ENCODE measurements around the genes CELA2A and CLCNKA.

GRCh38 chr1:15413929-15414712 lies 4.4 kb downstream of the EFHD2 start:
- PRO-cap = no peak
- RAMPAGE, long total RNA = no peak

GRCh38 chr1:15456616-15456948 lies at the start of gene CELA2A:
Gene CELA2A, plus strand, starts transcription at chr1:15456732.
- PRO-cap = no peak
- RAMPAGE, long total RNA = no peak

DNA sequence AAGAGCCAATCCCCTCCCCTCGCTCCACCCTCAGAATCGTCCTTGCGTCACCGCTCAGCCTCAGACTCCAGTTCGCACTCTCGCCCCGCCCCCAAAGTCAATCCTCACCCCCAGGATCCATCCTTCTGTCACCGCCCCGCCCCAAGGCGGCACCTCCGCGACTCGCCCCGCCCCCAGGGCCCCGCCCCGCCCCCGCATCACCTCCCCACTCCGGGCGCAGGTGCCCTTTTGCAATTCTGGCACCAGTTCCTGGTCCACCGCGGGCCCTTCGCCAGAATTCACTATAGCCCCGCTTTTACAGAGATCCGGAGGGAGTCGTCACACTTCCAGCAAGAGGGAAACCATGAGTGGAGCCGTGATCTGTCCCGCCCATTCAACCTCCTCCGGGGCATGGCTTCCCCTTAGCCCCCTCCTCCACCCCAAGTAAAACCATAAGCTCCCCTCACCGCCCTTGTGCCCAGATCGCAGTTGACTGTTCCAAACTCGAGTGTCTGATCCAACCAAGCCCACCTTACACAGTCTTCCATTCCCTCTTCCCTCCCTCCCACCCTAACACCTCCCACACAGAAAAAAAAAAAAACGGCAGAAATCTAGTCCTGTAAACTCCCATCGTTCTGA lies 1.1 kb upstream of the CASP9 start:
- PRO-cap = bidirectional peak, plus-strand start at position 39 of the sequence, minus-strand start outside the sequence
- RAMPAGE, long total RNA = no peak

DNA sequence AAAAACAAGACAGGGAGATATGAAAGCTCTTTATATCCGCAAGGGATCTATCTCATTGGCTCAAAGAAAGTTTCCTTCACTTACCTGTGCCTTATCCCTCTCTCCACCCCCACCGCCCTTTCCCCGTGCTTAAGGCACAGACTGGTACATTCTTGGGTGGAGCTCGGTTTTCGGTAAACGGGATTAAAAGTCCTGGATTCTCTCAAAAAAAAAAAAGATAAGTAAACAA lies 627 bp upstream of the DNAJC16 start:
- PRO-cap = no peak
- RAMPAGE, long total RNA = no peak

DNA sequence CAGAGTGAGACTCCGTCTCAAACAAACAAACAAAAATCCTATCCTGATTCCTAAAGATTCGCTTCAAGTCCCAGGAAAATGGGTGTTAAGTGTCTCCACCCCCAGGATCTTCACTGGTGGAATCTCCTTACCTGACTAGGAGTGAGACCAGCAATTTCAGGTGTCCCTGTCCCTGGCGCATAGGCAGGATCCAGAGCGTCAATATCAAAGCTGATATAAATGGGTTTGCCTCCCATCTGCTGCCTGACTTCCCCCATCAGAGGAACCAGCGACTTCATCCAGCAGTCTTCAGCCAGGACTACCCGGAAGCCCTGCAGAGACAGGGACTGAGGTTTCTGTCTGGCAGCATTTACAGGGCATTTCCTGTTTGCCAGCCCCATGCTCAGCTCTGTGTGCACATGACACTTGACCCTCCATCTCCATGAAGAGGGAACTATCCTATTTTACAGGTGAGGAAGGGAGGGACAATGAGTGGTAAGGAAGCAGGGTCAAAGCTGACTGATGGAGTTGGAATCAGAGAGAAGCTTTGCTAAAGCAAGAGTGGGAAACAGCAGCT lies 7.2 kb downstream of the AGMAT start:
- PRO-cap = no peak
- RAMPAGE, long total RNA = no peak

DNA sequence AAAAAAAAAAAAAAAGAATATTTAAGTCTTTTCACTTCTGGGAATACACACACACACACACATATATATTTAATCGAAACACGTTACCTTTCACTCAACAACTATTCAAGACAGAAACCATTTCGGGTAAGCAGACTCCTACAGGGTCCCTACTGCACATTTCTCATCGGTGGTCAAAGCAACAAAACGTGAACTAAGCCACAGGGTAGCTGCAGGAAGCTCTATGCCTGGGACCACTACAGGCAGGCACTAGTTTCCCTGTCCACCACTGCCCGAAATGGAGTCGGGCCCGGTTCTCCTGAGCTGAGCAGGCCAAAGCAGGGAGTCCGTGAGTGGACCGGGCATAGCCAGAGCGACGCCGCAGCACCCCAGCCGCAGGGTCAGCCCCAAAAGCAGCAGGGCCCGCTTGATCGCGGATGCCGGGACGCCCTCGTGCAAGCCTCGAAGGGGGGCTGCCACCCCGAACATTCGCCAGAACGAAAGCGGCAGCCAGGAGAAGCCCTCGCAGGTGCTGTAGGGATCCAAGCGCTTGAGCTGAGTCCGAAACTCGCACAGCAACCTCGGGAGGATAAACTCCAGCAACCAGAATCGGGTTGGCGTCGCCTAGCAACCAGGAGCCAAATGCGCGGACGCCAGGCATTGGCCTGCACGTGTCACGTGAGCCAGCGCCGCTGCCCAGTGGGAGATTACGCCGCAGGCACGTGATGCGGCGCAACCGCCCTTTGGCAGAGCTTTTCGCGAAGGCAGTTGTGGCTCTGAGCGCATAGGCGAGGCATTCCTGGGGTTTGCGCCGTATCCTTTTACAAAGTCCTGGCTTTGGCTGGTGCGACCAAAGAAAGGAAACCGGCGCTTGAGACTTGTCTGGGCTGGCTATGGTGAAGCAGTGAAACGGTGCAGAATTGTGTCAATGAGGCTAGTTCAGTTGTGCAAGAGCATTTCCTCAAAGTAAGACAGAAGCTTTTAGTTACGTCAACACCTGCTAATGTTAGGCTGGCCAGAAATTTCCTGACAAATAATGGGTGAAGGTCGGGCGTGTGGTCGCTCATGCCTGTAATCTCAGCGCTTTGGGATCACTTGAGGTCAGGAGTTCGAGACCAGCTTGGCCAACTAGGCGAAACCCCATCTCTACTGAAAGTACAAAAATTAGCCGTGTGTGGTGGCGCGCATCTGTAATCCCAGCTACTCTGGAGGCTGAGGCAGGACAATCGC lies 13.9 kb upstream of the DDI2 start:
- PRO-cap = bidirectional peak, plus-strand start at position 749 of the sequence, minus-strand start at position 590 of the sequence
- RAMPAGE, long total RNA = no peak

DNA sequence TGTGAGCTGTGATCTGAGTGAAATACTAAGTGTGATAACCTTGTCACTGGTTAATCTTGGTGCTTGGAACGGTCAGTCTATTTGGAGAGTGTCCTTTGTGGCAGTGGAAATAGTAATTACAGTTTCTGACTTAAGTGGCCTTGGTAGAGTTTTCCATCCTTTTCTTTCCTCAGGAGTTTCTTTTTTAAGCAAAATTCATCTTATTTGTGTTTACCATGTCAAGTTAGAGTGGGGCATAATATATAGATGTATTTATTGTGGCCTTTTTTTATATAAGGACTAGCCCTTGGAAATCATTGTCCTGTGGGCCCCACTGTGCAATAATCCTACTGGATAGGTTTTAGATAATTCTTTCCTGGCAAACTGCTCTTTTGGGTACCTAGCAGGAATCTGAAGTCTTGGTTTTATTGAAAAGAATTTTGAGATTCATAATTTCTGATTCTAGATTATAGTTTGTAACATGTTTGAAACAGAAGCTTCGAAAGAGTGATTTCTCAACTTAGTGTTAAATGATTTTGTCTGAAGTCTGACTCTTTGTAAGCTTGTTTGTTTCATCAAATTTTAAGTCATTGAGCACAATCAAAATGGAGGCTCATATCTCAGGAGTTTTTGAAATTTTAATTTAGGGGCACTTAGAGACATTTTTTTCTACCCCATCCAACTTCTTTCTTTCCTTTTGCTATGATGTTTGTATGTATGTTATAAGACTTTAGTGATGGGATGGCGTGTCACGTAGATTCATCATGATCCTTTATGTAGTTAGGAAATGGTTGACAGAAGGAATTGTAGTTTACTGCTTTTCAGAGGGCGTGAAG lies 3.4 kb downstream of the RSC1A1 start:
- PRO-cap = no peak
- RAMPAGE, long total RNA = no peak

DNA sequence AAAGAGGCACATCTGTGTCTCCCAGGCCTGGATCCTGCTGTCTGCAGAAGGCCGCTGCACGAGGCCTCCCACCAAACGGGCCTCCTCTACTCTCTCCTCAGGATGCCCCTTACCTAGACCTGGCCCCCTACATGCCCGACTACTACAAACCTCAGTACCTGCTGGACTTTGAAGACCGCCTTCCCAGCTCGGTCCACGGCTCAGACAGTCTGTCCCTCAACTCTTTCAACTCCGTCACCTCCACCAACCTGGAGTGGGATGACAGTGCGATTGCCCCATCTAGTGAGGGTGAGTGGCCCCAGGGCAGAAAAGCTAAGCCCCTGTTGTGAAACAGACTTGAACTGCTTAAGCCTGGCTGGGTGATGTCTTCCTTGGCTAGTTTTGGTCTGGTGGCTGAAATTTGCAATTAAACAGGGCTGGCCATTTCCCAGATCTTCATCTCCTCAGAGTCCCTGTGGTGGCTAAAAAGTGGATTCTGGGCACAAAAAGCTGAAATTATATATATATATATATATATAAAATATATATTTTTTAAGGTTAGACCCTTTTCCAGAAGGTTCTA lies 16.3 kb upstream of the SLC25A34 start:
- PRO-cap = no peak
- RAMPAGE, long total RNA = no peak

DNA sequence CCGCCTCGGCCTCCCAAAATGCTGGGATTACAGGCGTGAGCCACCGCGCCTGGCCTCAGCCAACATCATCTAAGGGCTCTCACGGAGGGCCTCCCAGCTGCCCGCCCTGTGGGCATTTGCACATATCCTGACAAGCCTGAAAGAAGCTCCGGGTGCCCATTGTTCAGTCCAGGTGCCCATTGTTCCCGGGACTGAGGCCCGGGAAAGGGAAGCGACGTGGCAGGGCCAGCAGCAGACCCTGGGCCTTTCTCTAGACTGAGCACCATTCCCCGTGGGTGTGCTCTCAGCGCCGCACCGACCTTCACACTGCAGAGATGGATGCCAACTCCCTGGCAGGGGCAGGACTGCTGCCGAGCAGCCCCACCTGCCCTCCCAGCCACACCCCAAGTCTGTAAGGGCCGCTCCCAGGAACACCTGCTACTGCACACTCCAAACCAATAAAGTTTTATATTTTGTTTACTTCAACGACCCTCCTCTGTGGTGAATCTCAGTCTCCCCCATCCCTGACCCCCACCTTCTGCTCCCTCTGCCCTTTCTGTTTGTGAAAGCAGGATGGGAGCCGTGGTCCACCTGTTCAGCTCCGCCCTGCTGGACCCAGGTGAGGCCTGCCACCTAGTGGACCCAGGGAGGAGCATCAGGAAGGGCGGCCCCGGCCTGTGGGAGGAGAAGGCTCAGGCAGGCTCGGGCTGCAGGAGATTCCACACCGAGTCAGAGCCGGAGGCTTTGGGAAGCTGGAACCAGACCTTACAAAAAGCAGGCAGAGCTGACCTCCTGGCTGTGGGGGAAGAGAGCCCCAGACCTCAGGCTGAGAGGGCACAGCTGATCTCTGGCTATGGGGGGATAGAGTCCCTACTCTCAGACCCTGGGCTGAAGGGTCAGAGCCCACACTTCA lies 1.1 kb upstream of the TMEM82 start:
- PRO-cap = no peak
- RAMPAGE, long total RNA = no peak

DNA sequence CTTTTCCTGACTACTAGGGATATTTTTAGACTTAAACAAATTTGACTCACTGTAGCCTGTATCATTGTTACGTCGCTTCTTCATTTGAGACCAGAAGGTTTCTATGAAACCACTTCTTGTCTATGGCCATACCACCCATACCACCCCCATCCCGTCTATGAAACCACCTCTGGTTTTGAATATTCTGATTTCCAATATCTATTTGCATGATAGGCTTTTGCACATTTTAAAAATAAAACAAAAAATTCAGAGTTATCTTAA lies 4.6 kb downstream of the SPEN start:
- PRO-cap = no peak
- RAMPAGE, long total RNA = no peak

GRCh38 chr1:15951295-15951951 lies 24.5 kb downstream of the ZBTB17 start:
- PRO-cap = no peak
- RAMPAGE, long total RNA = no peak

- PRO-cap = no peak
- RAMPAGE, long total RNA = no peak
Measured at GRCh38 chr1:16018369-16018833, 558 bp upstream of the HSPB7 start.

GRCh38 chr1:16021682-16022270 lies at the start of gene CLCNKA:
Gene CLCNKA, plus strand, starts transcription at chr1:16022036.
- PRO-cap = no peak
- RAMPAGE, long total RNA = no peak

DNA sequence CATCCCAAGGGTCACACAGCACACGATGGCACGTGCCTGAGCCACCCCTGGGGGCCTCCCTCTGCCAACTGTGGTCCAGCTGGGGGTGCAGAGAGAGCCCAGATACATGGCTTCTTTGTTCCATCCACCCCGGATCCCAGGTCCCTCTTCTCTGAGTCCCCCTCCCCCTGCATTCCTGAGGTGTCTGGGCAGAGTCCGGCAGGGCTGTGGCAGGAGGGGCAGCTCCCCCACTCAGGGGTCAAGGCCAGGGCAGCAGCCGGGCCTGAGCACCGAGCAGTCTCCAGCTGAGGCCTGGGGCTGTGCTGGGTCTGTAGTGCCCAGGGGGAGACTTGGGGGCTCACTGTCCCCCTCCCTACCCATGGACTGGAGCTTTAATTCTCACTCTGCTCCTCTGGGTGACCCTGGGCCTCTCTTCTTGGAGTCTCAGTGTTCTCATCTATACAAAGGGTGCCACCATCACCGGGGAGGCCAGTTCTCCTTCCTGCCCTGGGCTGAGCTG lies 39.5 kb upstream of the FAM131C start:
- PRO-cap = no peak
- RAMPAGE, long total RNA = no peak

- PRO-cap = no peak
- RAMPAGE, long total RNA = no peak
Measured at GRCh38 chr1:16156835-16157552, 1.1 kb upstream of the EPHA2 start.

- PRO-cap = no peak
- RAMPAGE, long total RNA = no peak
Measured at GRCh38 chr1:16179101-16179709, 23.3 kb upstream of the EPHA2 start.

- PRO-cap = no peak
- RAMPAGE, long total RNA = no peak
Measured at GRCh38 chr1:16184130-16185045, 28.1 kb downstream of the ARHGEF19 start.

GRCh38 chr1:16249797-16250291 lies 12.9 kb upstream of the CPLANE2 start:
- PRO-cap = bidirectional peak, plus-strand start at chr1:16250097, minus-strand start at chr1:16250000
- RAMPAGE, long total RNA = no peak

- PRO-cap = no peak
- RAMPAGE, long total RNA = no peak
Measured at GRCh38 chr1:16459197-16460438, 19.1 kb downstream of the NECAP2 start.

DNA sequence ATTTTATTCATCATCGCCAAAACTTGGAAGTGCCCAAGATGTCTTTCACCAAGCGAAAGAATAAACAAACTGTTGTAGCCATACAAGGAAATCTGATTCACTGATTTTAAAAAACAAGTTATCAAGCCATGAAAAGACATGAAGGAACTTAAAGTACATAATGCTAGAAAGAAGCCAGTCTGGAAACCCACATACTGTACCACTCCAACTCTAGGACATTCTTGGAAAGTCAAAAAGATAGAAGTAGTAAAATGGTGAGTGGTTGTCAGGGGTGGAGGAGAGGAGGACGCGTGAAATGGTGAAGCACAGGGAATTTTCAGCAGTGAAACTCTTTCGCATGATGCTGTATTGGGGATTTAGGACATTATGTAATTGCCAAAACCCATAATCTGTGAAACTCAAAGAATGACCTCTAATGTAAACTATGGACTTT lies 165.5 kb downstream of the NECAP2 start:
- PRO-cap = no peak
- RAMPAGE, long total RNA = no peak

Data from urinary bladder (tissue), 3 donors.